T-cell (primary cell): ENCODE measurements around a stretch of chr17.

DNA sequence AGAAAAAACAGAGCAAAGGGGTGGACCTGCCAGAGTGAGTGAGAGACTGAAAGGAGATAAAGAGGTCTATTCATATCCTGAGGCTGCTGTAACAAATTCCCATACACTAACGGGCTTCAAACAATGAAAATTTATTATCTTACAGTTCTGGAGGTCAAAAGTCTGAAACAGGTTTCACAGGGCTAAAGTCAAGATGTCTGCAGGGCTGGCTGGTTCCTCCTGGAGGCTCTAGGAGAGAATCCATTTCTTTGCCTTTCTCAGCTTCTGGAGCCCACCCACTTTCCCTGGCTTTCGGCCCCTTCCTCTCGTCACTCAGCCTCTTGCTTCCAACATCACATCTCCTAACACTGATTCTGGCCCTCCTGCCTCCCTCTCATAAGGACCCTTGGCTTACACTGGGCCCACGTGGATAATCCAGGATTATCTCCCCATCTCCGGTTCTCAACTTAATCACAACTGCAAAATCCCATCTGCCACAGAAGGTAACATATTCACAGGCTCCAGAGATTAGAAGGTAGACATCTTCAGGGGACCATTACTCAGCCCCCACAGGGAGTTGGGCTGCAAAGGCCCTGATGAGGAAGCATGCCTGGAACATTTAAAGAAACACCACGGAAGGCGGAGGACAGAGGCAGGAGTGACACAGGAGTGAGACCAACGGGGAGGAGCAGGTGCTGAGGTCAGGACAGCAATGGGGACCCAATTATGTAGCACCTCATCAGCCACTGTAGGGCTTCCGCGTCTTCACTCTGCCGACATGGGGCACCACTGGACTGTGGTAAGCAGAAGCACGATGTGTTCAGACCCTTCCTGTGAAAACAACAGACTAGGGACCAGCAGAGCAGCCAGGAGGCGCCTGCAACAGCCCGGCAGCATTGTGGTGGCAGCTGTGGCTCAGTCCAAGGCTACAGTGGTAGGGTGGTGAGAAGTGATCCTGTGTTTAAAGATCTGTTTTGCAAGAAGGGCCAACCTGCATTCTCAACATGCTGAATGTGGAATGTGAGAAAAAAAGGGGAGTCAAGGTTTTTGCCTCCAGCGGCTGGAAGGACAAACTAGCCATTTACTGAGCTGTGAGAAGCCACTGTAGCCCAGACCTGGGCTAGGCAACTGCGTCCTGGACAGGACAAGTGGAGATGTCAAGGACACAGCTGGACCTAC is 81.1 kb downstream of the GAS7 start:
- PRO-cap, 7 experiments: no peak in any of the 7 experiments

GRCh38 chr17:10291682-10292067 is 81.1 kb downstream of the MYH13 start:
- PRO-cap, 7 experiments: no peak in any of the 7 experiments

- PRO-cap, 7 experiments: no peak in any of the 7 experiments
Measured at GRCh38 chr17:10617988-10618688, 39.0 kb downstream of the MYH3 start.

- PRO-cap, 7 experiments: no peak in any of the 7 experiments
Measured at GRCh38 chr17:10777217-10777370, 26.8 kb downstream of the TMEM238L start.

DNA sequence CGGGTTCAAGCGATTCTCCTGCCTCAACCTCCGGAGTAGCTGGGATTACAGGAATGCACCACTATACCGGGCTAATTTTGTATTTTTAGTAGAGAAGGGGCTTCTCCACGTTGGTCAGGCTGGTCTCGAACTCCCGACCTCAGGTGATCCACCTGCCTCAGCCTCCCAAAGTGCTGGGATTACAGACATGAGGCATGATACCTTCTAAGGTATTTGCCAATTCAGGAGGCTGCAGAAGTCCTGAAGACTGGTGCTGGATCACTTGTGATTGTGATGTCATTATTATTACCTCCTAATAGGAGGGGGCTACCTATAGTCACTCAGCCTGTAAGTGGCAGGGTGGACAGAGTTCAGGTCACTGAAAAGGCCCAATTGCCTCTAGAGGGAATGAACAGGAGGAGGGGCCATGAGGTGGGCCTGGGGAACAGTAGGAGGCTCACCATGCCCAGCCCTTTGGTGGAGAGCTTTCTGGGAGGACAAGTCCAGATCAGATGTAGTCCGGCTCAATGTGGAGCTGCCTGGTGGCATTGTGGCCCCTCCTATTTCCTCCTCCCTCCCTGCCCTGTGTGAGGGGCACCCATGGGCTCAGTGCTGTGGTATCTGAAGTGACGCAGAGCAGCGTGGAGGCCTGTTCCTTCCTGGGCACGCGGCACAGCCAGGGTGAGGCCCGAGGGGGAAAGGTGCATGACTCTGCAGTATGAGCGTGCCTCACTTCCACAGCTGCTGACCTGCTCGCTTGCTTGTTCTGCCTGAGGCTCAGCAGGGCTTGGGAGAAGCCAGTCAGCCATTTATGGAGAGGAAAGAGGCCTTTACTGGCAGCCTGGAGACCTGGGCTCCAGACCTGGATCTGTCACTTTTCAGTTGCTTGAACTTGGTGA is 12.0 kb downstream of the TMEM238L start:
- PRO-cap, 7 experiments: peak in 1 of 7 experiments; most common plus-strand start position 652 of the sequence (in 1)

DNA sequence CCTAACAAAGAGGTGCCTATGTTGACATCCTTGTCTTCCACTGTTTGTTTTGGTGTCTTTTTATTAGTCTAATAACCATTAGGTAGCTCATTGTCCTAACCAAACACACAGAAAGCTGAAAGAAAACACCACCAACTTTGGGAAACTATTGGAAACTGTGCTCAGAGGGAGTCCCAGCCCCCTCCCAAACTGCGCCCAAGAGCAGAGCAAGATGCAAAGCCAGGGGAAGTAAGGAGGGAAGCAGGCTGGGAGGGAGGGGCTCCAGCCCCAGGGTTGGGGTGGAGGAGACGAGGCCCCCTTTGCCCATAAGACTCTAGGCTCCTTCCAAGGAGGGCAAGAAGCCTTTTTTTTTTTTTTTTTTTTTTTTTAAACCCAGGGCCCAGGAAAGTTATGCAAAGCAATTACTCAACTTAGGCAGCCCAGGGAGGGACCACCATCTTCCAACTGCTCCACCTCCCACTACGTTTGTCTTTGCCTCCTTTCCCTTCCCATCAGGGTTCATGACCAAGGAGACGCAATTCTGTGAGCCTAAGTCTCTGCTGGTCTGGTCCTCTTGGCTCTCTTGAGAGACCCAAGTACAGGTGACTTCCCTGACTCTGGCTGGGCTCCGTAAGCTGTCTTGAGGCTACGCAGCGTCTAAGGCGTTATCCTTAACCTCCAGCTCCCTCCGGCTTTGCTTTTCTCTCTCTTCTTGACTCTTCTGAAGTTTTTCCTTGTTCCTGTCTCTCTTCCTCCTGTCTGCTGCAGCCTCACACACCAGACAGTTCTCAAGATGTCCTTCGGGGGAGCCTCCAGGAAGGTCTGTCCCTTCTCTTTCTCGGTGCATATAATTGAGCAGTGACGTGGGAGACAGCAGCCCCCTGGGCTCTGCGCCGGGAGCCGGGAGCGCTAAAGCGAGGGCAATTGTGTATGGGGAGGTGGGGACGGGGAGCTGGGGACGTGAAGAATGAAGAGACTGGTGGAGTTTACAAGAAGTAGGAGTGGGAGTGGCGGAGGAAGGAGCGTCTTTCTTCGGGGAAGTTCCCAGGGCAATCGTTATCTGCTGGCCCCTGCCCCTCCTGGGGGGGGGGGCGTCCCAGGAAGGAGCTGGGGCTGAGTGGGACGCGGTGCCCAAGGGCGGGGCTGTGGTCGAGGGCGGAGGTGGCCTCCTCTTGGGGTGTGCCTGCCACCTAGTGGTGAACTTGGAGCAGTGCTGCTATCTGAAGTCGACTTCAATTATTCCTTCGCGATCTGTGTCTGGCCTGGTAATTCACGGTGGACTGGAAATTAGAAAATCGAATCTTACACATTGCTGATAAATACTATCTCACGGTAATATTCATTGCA is 6.7 kb upstream of the PIRT start:
- PRO-cap, 7 experiments: no peak in any of the 7 experiments

GRCh38 chr17:12138373-12138987 is 117.8 kb downstream of the MAP2K4 start:
- PRO-cap, 7 experiments: no peak in any of the 7 experiments

DNA sequence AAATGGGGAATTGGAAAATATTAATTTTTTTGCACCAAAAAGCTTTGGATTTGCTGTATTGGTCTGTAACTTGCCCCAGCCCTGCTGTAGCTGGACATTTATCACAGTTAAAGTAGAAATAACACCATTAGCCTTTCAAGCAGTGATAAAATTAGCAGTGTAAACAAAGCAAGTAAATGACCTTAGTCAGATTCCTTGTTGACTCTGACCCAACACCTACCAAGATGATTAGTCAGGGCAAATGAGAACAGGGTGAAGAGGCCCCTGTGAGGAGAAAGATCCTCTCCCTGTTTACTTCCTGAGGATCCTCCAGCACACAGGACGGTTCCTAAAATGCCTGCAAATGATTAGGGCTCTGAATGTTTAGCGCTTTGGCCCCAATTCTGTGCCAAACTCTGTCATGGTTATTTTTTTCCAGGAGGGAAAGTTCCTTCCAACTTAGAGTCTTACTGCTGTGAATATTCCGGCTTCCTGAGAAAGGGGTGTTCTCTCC is 259.1 kb upstream of the MYOCD start:
- PRO-cap, 7 experiments: no peak in any of the 7 experiments

GRCh38 chr17:12664829-12665269 is 841 bp upstream of the MYOCD start:
- PRO-cap, 7 experiments: no peak in any of the 7 experiments

GRCh38 chr17:12680266-12681410 is 14.9 kb downstream of the MYOCD start:
- PRO-cap, 7 experiments: no peak in any of the 7 experiments

- PRO-cap, 7 experiments: no peak in any of the 7 experiments
Measured at GRCh38 chr17:12831178-12831432, 41.8 kb downstream of the ARHGAP44 start.

GRCh38 chr17:13353497-13353918 is 248.2 kb downstream of the HS3ST3A1 start:
- PRO-cap, 7 experiments: no peak in any of the 7 experiments

GRCh38 chr17:14196408-14196929 is 40.2 kb downstream of the CDRT15 start:
- PRO-cap, 7 experiments: no peak in any of the 7 experiments

GRCh38 chr17:14200870-14201572 is 35.6 kb downstream of the CDRT15 start:
- PRO-cap, 7 experiments: peak in 5 of 7 experiments; most common plus-strand start chr17:14201298 (in 5); most common minus-strand start chr17:14201134 (in 2)

GRCh38 chr17:14321273-14321529 is 20.3 kb downstream of the HS3ST3B1 start:
- PRO-cap, 7 experiments: no peak in any of the 7 experiments

GRCh38 chr17:14351275-14351973 is 50.5 kb downstream of the HS3ST3B1 start:
- PRO-cap, 7 experiments: no peak in any of the 7 experiments

DNA sequence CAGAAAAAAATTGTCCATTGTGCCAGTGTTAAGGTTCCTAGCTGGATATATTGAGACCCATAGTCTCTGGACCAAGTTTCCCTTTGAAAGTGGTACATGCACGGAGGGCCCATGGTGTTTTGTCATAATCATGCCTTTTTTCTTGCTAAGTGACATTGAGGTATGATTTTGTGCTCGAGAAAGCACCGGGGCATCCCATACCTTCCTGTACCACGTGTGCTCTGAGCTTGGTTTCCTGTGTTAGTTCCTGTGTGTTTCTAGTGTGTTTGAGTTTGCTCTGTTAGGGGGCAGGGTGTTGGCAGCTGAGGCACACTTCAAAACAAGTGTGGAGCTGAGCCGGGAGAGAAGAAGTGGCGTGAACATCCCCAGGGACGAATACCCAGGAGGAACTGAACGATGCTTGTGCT is 127.3 kb downstream of the HS3ST3B1 start:
- PRO-cap, 7 experiments: peak in 5 of 7 experiments; most common plus-strand start position 283 of the sequence (in 5); most common minus-strand start position 223 of the sequence (in 3)

DNA sequence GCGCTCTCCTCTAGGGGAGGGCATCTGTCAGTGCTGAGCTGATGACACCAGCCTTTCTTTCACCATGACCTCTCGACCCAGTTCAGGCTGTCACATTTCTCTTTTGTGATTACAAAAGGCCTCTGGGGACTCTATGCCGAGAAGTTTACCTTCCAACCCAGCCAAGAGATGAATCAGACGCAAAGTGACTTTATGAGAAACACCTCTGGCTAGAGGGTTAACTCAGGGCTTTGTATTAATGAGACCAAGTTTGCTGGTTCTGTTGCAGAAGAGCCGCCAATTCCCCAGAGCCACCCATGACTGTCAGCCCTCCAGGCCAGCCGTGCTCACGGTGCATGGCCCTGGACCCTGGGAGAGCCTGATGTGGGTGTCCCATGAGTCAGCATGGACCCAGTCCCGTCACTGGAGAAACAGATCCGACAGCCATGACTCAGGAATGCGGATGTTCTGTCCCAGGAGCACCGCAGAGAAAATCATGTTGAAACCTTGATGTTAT is 437.2 kb downstream of the HS3ST3B1 start:
- PRO-cap, 7 experiments: no peak in any of the 7 experiments

GRCh38 chr17:14803972-14804386 is 461.1 kb downstream of the PMP22 start:
- PRO-cap, 7 experiments: no peak in any of the 7 experiments

- PRO-cap, 7 experiments: no peak in any of the 7 experiments
Measured at GRCh38 chr17:14834436-14834898, 430.7 kb downstream of the PMP22 start.